Frontal cortex (tissue), 2 donors: Measurements from ENCODE around the gene MTERF2.

GRCh38 chr12:105478000-105478265 is 147.4 kb downstream of the C12orf75 start:
- RAMPAGE, long total RNA = no peak

DNA sequence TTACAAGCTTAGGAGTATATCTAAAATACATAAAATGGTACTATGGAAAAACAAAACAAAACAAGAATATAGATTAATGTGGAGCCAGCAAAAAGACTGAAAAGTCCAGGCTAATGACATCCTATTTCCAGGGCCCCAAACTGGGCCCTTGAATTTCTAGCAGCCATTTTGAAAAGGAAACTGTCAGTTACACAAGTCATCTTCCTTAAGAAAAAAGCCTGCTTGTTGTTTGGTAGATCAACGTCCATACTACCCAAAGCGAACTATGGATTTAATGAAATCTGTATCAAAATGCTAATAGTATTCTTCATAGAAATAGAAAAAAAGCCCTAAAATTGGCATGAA is 167.3 kb downstream of the C12orf75 start:
- RAMPAGE, long total RNA = no peak

DNA sequence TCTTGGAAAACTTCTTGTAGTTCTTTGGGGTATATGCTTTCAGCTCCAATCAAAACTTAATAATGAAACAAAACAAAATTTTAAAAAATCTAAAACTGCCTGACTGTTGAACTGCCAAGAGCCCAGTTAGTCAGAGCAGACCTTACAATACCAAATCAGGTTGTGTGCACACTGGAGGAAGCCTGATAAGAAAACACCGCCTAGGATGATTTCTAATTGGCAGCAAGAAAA is 256.6 kb downstream of the C12orf75 start:
- RAMPAGE, long total RNA = no peak

DNA sequence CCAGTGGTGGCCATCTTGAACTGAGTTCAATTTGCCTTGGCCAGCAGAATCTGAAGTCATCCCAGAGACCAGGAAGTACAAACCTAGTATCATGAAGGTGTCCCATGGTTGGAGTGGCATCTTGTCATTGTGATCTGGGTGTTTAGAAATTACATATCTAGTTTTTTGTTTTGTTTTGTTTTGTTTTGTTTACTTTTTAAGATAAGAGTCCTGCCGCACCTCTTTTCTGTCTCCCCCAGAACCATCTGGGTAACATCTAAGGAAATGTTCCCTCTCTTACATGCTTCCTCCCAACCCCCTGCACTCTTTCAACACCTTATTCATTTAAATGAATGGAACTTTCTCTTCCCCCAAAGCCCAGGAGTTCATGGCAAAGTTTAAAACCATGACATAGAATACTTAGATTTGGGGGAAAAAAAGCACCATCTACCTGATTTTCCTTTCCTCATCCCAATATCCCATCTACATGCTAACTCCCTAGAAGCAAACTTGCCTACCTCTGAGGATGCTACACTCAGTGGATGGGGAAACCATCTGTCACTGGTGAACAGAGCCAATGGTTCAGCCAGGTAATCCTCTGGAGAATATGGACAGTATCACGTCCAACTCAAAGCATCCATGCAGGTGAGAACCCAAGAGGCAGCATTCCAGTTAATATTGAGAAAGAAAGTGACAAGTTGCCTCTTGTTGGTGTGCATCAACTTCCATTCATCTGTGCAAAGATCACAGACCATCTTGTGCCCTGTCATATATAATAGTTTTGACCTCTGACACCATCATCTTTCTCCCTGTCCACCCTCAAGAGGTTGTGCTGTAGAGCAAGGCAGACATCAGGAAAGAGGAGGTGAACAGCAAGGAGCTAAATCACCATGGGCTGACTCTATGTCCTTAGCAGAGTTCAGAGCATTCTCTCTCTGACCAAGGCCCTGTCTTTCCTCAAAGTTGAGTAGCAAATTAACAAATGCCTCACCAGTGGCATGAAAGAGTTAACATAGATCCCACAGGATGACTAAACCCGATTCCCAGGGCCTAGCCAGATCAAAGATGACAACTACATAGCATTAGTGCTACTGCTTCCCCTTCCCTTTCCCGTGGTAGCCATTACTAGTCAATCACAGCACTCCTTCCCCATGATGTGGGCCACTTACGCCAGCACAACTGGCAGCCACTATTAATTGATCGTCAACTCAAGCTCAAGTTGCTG is 73.2 kb downstream of the NUAK1 start:
- RAMPAGE, long total RNA = no peak

- RAMPAGE, long total RNA = no peak
Measured at GRCh38 chr12:106070099-106070552, 68.6 kb downstream of the NUAK1 start.

DNA sequence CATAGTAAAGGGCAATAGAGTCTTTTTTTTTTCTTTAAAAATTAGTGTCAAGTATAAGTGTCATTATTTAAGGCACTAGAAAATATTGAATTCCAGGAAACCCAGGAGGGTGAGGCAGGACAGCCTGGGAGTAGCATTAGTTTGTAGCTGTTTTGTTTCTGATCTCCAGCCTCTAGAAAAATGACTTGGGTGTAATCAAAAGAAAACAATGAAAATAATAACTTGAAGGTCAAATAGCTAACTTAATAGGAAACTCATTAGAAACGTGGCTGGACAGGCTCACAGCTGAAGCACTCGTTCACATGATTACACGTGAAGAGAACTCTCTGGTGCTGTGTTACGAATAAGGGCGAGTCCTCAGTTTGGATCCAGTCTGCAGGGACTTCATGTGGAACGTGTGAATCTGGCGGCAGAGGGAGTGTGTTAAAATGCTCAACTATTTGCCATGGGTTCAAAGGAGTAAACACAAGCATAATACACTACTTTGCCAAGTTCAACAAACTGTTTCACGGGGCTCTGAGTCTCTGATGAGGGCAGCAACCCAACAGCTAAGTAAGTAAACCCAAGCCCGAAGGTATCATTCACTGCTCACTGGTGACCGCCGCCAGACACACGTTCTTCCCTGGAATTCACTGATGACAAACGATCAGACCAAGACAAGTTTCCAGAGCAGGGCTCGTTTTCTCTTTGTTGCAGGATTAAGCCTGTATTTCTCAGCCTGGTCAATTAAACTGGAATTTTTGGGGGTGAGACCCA is 42.4 kb downstream of the NUAK1 start:
- RAMPAGE, long total RNA = no peak

DNA sequence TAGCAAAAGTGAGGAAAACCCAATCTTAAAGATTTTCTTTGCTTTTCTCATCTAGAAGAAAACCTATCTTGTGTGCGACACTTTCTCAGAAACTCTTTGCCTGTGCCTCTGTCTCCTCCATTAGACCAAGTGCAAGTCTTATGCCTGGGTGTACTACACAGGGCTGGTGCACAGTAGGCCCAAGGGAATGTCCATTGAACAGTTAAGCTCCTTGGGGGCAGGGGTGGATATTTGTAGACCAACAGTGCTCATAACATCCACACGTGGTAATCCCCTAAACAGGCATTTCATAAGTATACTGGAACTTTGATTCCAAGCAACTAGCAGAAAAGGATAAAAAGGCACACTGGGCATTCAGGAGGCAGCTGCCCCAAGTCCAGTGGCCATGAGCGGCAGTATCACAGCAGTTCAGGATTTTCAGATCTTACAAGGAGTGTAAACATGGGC is 16.8 kb downstream of the NUAK1 start:
- RAMPAGE, long total RNA = no peak

- RAMPAGE, long total RNA = no peak
Measured at GRCh38 chr12:106136238-106137074, 2.3 kb downstream of the NUAK1 start.

DNA sequence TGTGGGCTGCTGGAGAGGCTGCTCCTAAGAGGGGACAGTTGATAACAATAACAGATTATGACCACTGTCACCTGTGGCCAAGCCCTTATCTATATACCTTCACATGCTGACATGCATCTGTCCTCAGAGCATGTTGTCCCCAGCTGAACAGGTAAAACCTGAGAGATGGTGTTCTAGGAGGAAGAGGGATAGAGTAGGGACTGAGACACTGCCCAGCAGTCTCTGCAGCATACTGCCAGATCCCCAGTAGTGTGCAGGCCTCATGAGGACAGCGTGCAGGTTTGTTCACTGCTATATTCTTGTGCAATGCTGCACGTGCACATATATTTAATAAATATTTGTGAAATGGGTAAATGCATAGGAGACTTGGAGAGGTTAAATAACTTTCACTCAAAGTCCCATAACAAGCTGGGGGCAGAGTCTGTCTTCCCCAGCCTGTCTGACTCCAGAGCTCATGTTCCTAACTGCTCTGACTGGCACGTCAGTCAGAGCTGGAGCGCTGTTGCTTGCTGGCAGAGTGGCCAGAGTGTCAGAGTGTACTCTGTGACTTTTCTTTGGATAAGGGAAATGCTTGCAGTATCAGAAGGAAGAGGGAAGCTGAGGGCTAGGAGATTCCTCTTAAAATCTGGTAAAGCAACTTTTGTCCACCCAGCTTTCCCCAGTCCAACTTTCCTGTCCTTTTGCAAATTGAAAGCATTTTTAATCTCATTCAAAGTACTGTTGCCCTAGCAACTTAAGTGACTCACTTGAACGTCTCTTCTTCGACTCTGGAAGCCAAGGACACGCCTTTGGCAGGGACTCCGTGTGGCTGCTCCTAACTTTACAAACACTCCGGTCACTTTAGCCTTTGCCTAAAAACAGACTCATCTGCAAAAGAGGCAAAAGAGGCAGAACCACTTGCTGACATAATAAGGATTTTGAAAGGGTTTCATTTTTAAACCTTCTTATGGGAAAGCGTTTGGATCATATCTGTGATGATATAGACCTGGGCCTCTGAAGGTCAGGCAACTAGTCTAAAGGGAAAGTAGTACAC is 14.9 kb upstream of the POLR3B start:
- RAMPAGE, long total RNA = no peak

- RAMPAGE, long total RNA = no peak
Measured at GRCh38 chr12:106586910-106587920, 4.4 kb downstream of the RFX4 start.

- RAMPAGE, long total RNA = no peak
Measured at GRCh38 chr12:106955031-106955588, 597 bp upstream of the TMEM263 start.

DNA sequence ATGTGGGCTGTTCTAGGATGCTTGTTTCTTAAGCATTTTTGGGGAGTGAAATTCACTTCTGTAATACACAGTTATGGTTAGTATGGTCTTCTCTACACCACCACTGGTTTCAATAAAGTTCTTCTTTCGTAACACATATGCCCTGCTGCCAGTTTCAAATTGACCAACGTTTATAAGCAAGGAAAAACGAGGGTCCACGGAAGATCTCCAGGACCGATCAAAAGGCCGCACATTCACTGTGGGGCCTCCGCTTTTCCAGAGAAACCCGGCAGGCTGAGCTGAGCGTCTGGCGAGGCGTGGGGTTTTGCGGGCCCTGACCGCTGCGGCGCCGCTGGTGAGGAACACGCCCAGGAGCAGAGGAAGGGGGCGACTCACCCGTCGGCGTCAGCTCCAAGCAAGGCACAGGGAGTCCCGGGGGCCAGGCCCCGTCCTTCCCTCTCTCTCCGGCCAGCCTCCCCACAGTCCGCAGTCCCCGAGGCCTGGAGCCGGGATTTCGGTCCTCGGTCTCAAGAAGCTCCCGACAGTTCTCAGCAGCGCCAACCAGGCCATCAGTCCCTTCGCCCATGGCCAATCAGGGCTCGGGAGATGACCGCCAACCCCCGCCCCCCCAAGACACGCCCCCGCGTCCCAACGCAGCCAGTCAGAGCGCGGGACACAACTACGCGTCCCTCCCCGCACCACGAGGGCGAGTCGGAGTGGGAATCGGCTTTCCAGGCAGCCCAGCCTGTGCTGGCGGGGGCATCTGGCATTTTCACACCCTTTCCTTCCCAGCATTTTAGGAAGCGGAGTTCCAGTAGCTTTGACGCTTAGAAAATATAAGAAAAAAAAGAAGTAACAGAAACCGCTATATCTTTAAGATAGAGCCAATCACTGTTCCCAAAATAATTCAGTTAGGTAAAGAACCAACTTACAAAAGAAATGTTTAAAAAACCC is at the start of gene MTERF2:
Gene MTERF2, minus strand, starts transcription at position 553 of the 933 bp plus-strand sequence.
- RAMPAGE, long total RNA = no peak

GRCh38 chr12:107520333-107520918 is 165.2 kb upstream of the PWP1 start:
- RAMPAGE, long total RNA = no peak

GRCh38 chr12:107523861-107524707 is 161.5 kb upstream of the PWP1 start:
- RAMPAGE, long total RNA = no peak

DNA sequence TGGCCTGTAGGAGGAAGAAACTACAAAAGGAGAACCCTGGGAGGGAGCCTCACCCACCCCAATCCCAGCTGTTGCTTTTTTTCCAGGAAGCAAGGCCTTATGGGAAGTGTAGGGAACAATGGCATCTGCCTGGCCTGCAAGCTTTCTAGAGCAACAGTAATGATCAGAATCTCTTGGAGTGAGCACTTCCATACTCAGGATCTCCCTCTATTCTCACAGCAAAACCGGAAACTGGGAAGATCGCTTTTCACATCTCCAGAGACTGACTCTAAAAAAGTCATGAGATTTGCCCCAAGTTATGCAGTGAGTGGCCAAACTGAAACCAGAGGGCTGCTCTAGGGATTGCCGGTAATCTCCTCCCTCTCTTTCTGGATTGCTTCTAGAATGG is 125.3 kb upstream of the PWP1 start:
- RAMPAGE, long total RNA = no peak

DNA sequence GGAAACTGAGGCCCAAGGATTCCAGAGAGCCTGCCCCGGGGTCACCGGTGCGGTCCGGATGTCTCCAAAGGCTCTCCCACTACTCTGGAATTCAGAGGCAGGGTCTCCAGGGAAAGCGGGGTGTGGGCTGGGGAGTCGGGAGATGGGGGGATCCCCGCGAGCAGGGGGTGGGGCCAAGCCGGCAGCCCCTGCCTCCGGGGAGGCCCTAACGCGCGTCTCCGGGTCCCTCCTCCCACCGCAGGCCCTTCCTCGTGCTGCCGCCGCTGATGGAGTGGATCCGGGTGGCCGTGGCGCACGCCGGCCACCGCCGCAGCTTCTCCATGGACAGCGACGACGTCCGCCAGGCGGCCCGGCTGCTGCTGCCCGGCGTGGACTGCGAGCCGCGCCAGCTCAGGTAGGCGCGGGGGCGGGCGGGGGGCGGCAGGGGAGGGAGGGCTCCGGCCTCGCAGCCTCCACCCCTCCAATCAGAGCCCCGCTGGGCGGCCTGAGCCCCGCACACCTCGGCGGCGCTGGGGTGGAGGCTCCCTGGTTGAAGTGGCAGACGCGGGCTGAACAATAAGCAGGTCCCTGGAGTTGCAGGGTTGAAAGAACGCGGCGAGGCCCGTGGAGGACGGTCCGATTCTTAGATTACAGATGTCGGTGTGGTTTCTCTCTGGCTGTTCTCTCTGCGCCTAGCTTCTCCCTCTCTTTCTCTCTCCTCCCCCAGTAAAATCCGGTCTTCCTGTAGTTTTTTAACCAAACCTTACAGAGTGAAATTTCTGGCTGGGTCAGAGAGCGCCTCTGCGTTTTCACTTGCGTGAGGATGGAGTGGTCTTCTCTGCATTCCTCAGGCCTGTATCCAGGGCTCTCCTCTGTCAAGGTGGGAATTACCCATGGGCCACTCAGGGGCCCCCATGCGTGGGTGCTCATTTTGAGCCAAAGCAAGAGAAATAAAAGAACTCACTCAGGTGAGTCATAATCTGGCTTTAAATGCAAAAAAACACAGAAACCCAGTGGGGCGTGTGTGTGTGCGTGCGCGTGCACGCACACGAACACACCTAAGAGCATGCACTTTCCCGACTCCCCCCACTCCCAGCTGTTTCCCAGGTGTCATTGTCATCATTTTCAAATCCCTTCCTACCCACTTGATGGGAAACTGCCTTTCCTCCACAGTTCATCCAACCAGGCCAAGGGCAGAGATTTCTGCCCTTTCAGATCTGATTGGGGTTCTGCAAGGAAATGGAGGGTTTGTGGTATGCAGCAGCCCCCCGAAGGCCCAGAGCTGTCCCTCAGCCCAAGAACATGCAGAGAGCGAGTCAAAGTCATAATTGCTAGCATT is 104.2 kb upstream of the PWP1 start:
- RAMPAGE, long total RNA = no peak

GRCh38 chr12:107654834-107655439 is 30.7 kb upstream of the PWP1 start:
- RAMPAGE, long total RNA = no peak

GRCh38 chr12:107736795-107737462 is 24.0 kb downstream of the PRDM4 start:
- RAMPAGE, long total RNA = no peak

DNA sequence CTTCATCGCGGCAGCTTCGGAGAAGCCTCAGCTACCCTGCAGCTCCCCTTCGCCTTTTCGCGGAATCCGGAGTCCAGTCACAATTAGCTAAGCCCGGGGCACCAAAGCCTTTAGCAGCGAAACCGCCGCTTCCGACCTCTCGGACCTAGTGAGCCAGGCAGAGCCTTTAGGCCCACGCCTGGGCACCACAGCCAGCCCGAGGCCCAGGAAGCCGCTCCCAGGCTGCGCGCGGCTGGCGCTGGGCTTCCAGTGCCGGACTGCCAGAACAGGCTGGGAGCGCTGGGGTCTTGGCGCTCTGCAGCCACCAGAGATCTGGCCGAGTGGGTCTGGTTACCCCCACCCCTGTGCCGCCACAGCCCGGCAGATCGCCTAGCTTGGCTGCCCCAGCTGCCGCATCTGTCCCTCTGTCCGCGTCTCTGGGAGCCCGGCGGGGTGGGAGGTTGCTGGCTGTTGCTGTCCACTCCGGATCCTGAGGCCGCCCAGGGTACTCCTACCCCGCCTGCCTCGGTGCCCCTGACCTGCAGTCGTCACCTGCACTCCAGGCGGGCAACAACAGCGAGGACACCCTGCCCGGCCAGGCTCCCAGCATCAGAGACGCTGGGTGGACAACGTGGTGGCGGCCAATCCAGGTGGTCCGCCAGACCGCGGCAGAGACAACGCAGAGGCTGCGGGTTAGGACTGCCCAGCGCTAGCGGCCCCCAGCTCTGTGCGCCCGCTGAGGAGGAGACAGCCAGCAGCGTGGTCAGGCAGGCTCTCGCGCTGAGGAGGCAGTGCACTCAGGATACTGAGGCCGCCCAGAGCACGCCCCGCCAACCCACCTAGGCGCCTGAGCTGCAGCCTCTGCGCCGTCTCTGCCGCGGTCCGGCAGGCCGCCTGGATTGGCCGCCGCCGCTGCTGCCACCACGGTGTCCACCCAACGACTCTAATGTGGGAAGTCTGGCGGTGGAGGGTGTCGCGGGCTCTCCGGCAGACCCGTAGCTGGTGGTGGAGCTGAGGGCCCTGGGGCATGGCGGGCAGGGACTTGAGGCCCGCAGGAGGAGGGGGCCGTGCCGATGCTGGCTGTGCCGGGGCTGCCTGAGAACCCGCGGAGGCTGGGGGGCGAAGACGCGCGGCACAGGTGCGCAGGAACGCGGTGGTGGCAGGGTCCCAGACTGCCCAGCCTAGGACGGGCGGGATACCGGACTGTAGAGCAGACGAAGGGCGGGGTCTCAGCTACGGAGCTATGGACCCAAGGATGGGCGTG is 69.6 kb downstream of the ASCL4 start:
- RAMPAGE, long total RNA = no peak

GRCh38 chr12:108126897-108127491 is 2.1 kb upstream of the WSCD2 start:
- RAMPAGE, long total RNA = no peak